ENCODE measurements around a stretch of chr6.

DNA sequence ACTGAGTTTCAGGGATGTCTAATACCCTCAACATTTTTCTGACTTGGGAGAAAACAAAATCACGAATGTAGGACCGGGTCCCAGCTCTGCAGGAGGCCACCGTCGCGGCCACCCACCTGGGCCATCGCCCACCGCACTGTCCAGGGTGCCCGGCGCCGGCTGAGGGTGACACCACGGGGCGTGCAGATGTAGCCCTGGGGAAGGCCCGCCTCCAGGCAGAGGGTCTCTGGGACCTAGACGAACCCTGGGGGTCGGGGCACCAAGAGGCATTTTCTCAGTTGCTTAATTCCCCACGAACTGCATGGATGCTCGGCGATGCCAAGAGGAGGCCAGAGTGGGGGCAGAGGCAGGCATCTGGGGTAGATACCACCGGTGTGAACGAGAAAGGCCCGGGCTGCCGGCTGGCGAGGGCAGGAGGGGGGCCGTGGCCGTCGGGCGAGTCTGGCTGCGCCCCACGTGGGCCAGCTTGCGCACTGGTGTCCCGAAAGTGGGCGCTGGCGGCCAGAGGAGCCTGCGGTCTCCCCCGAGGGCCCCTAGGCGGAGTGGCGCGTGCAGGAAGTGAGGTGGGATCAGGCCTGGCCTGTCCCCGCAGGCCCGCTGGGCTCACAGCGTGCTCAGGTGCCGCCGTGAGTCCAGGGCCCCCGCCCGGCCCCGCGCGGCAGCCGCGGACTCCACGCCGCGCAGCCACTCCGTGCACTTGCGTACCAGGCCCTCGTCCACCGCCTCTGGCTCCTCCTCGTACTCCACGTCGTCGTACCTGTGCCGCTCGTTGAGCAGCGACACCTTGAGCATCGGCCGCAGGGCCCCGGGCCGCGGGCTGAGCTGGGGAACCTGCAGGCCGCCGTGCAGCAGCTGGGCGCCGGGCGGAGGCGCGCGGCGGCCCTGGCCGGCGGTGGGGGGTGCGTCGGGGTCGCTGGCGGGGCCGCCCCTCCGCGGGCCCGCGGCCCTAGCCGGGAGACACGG, 1.3 kb downstream of the PRR18 start:
- RRBS, result 48% methylated on average over 26 of the region's 91 CpGs

- RRBS, result no CpG with 5 or more reads among the region's 13 CpGs
Measured at GRCh38 chr6:166330384-166331023, 11.8 kb downstream of the SFT2D1 start.

DNA sequence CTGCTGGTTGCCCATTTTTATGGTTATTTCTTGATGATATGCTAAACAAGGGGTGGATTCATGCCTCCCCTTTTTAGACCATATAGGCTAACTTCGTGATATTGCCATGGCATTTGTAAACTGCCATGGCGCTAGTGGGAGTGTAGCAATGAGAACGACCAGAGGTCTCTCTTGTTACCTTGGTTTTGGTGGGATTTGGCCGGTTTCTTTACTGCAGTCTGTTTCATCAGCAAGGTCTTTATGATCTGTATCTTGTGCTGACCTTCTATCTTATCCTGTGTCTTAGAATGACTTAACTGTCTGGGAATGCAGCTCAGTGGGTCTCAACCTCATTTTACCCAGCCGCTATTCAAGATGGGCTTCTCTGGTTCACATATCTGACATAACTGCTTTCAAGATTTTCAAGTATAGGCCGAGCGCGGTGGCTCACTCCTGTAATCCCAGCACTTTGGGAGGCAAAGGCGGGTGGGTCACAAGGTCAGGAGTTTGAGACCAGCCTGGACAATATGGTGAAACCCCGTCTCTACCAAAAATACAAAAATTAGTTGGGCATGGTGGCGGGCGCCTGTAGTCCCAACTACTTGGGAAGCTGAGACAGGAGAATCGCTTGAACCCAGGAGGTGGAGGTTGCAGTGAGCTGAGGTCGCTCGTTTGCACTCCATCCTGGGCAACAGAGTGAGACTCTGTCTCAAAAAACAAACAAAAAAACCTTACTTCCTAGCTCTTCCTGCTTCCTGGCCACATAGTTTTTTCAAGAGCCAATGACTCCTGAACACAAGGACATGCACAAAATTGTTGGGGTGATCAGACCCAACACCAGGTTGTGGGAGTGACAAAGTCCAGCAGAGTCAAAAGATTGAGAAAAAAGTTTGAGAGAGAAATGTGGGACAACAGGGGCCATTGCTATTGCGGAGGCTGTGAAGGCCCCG, 2.1 kb upstream of the SFT2D1 start:
- RRBS, result no CpG with 5 or more reads among the region's 17 CpGs

GRCh38 chr6:166410339-166411062, 27.8 kb upstream of the MPC1 start:
- RRBS, result no CpG with 5 or more reads among the region's 11 CpGs

DNA sequence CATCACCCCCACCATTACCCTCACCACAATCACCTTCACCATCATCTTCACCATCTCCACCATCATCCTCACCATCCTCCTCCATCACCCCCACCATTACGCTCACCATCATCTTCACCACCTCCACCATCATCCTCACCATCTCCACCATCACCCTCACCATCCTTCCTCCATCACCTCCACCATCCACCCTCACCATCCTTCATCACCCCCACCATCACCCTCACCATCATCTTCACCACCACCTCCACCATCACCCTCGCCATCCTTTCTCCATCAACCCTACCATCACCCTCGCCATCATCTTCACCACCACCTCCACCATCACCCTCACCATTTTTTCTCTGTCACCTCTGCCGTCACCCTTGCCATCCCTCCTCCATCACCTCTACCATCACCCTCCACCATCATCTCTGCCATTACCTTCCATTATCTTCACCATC, 33.2 kb upstream of the MPC1 start:
- RRBS, result no CpG with 5 or more reads among the region's 4 CpGs

DNA sequence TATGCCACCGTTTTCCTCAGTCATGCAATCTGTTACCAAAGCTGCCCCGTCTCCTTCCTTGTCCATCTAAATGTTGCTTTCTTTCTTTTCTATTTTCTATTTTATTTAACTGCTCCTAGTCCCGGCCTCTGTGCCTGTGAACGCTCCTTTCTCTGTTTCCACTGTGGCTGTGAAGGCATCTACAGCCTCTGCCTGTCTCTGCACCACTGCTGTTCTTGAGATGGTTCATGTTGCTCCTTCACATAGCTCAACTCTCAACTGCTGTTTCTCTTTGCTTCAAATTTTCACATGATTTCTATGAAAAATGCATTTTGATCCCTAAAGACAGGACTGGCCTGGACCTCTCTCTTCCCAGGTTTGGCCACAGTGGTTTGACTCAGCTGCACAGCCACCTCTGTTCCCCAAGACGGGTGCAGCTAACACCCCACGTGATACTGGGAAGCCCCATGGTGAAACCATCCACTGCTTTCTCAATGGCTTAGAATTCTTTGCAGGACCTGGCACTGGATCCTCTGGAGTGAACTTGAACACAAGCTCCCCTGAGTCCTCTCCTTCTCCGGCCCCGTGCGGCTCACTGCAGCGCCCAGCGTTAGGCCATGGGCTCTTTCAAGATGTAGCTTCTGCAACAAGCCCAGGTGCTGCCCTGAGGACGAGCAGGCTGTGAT, 58.5 kb upstream of the MPC1 start:
- RRBS, result no CpG with 5 or more reads among the region's 12 CpGs

- RRBS, result no CpG with 5 or more reads among the region's 5 CpGs
Measured at GRCh38 chr6:166466505-166467612, 84.1 kb upstream of the MPC1 start.

- RRBS, result no CpG with 5 or more reads among the region's 9 CpGs
Measured at GRCh38 chr6:166513950-166514679, 72.4 kb downstream of the RAMACL start.

- RRBS, result under 1% methylated on average over 23 of the region's 85 CpGs
Measured at GRCh38 chr6:166627429-166628521, 724 bp upstream of the RPS6KA2 start.

DNA sequence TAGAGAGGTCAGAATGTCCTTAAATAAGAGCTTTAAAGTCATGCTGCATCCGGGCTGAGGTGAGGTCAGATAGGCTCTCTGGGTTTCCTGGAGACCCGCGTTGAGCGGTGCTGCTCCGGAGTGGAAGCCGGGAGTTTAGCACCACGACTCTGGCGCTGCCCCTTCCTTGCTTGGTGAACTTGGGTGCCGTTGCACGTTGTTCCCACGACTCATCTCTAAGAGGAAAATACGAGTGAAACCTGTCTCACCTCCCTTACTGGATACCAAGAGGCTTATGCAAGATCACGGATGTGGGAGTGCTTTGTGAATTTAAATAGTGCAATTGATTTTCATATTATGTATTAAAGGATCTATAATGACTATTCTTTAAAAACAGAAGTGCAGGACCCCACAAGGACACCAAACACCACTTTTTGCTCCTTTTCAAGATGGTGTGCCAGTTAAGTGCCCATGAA, 1.5 kb upstream of the RPS6KA2 start:
- RRBS, result 76% methylated on average over 5 of the region's 13 CpGs

- RRBS, result no CpG with 5 or more reads among the region's 26 CpGs
Measured at GRCh38 chr6:166633664-166634624, 6.9 kb upstream of the RPS6KA2 start.

DNA sequence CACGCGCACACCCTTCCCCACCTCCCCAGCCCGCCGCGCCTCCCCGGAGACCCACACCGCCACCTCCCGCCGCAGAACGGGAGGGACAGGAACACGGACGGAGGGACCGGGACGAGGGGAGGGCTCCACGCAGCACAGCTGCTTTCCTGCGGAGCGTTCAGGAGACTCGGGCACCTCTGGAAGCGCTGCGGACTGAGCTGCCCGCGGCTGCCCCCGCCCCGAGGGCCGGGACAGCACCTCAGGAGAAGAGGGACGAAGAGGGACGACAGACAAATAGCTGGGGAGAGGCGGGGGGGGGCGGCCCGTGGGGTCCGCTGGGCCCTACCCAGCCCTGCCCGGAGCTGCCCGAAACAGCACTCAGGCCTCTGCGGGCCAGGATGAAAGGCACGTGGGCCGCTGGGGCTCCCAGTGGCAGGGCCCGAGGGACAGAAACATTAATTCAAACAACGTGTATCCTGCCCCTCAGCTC, 93.6 kb downstream of the RNASET2 start:
- RRBS, result 2% methylated on average over 13 of the region's 38 CpGs

GRCh38 chr6:166951876-166953145, 4.0 kb downstream of the RNASET2 start:
- RRBS, result no CpG with 5 or more reads among the region's 26 CpGs

GRCh38 chr6:166994892-166995641, 4.1 kb upstream of the CEP43 start:
- RRBS, result no CpG with 5 or more reads among the region's 4 CpGs

DNA sequence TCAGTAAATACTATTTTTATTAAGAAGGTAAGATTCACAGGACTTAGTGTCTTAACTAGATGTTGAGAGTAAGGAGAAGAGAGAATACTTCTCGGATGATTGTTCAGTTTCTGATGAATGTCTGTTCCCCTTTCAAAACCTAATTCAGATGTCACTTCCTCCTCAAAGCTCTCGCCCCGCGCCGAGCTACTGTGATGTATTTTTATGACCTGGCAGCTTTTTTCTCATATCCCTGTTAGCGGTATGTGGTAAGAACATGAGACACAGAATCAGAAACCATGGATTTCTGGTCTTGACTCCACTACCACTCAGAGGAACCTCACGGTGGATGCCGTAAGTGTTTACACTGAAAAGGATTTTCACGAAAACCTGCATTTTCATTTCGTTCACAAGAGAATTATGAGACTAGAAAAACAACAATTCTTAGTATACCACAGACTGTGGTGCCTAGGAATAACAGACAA, 48.4 kb downstream of the CEP43 start:
- RRBS, result no CpG with 5 or more reads among the region's 10 CpGs

DNA sequence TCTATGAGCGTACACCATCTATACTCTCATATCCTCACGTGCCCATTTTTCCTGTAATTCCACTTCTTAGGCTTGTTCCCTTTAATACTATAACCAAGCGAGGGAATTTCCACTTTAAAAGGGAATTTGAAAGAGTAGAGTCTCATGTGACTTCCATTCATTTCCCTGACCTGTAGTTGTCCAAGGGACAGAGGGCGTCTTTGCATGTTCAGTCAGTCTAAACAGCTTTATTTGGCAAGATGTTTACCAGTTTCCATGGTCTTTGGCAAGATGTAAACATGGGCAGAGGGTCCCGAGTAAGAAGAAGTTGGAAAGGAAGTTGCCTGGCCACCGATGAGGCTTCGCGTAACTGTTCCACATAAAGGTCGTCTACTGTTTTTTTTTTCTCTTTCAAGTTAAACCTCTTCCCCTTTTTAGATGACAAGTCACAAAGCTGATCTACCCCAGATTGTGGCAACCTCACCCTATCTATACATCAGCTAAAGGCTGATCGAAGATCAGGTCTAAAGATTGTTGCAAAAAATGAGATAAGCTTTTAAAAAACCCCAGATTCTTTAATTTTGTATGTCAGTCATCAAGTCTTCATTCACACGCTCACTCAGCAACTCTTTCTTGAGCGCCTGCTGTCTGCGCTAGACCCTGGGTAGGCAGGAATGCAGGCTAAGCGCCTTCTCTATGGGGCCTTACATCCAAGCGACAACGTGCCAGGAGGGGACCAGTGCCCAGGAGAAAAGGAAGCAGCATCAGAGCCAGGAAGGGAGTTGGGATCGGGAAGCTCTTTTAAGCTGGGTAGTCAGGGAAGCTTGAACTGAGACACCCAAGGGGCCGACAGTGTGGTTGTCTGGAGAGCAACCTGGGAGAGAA, 31.7 kb upstream of the CCR6 start:
- RRBS, result no CpG with 5 or more reads among the region's 18 CpGs

DNA sequence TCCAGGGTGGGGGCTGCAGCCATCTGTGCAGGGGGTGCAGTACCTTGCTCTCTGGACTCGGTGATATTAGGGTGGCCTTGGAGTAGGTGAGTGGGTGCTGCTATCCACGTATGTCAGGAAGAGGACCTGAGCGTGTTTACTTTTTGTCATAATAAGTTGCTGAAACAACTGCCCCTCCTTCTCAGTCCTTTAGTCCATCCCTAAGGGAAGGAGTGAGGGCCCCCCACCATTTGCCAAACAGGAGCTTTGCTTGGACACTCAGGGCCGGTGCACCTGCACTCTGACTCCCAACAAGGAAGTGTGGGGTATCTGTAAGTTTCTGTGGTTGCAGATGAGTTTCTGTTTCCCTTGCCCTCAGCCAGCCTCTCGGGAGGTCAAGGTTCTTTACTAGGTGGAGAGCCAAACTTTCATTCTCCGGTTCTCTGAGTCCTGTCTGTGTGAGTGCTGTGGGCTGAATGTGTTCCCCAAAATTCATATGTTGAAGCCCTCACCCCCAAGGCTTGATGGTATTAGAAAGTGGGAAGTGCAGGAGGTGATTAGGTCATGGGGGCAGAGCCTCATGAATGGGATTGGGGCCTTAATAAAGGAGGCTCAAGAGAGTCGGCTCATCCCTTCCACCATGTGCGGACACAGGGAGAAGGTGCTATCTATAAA, 19.7 kb upstream of the CCR6 start:
- RRBS, result no CpG with 5 or more reads among the region's 8 CpGs

GRCh38 chr6:167121350-167121828, 1.5 kb upstream of the CCR6 start:
- RRBS, result no CpG with 5 or more reads among the region's 7 CpGs

- RRBS, result no CpG with 5 or more reads among the region's 3 CpGs
Measured at GRCh38 chr6:167223876-167224416, 66.2 kb upstream of the GPR31 start.

DNA sequence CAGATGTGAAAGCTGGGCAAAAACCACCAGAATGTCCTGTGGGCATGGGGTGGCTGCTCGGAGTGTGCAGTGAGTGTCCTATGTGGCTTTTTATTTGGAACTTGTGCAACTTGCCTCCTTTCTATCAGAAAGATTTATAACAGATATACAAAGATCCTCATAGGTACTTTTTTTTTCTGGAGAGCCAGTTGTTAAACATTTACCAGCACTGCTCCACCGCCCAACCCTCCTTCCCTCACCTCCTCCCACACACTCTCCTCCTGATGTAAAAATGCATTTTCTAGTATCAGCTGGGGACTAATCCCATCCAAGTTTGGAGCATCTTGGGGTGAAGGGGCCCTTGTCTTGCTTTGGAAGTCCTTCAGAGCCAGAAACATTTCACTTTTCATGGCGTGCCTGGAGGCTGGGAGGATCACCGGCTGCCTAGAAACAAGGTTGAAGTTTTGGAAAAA, 165.3 kb upstream of the AFDN start:
- RRBS, result 90% methylated on average over 1 of the region's 4 CpGs